Measurements from ENCODE around the gene MAP3K11.

- PRO-cap, 3 experiments: no peak in any of the 3 experiments
Observed at GRCh38 chr11:65490294-65490500, 34.7 kb upstream of the SCYL1 start.

DNA sequence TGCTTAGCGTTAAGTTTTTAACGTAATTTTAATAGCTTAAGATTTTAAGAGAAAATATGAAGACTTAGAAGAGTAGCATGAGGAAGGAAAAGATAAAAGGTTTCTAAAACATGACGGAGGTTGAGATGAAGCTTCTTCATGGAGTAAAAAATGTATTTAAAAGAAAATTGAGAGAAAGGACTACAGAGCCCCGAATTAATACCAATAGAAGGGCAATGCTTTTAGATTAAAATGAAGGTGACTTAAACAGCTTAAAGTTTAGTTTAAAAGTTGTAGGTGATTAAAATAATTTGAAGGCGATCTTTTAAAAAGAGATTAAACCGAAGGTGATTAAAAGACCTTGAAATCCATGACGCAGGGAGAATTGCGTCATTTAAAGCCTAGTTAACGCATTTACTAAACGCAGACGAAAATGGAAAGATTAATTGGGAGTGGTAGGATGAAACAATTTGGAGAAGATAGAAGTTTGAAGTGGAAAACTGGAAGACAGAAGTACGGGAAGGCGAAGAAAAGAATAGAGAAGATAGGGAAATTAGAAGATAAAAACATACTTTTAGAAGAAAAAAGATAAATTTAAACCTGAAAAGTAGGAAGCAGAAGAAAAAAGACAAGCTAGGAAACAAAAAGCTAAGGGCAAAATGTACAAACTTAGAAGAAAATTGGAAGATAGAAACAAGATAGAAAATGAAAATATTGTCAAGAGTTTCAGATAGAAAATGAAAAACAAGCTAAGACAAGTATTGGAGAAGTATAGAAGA, 25.5 kb upstream of the SCYL1 start:
- PRO-cap, 3 experiments: peak in 1 of 3 experiments; most common plus-strand start position 461 of the sequence (in 1); most common minus-strand start position 282 of the sequence (in 1)

DNA sequence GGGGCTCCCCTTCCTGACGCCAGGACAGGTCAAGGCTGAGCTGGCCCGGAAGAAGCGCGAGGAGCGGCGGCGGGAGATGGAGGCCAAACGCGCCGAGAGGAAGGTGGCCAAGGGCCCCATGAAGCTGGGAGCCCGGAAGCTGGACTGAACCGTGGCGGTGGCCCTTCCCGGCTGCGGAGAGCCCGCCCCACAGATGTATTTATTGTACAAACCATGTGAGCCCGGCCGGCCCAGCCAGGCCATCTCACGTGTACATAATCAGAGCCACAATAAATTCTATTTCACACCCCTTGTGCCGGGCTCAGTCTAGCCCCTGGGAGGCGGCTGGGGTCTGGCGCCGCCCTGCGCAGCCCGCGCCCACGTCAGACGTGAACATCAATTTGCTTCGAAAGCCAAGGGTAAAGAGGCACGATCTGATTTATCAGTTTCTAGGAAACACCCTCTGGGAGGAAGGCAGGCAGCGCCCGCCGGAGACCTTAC, 13.6 kb downstream of the SCYL1 start:
- PRO-cap, 3 experiments: no peak in any of the 3 experiments

- PRO-cap, 3 experiments: peak in 1 of 3 experiments; most common plus-strand start chr11:65541569 (in 1); most common minus-strand start chr11:65541726 (in 1)
Observed at GRCh38 chr11:65541351-65542052, 16.6 kb downstream of the SCYL1 start.

- PRO-cap, 3 experiments: no peak in any of the 3 experiments
Observed at GRCh38 chr11:65542900-65543673, 15.1 kb downstream of the LTBP3 start.

- PRO-cap, 3 experiments: no peak in any of the 3 experiments
Observed at GRCh38 chr11:65578550-65579332, 2.9 kb downstream of the EHBP1L1 start.

DNA sequence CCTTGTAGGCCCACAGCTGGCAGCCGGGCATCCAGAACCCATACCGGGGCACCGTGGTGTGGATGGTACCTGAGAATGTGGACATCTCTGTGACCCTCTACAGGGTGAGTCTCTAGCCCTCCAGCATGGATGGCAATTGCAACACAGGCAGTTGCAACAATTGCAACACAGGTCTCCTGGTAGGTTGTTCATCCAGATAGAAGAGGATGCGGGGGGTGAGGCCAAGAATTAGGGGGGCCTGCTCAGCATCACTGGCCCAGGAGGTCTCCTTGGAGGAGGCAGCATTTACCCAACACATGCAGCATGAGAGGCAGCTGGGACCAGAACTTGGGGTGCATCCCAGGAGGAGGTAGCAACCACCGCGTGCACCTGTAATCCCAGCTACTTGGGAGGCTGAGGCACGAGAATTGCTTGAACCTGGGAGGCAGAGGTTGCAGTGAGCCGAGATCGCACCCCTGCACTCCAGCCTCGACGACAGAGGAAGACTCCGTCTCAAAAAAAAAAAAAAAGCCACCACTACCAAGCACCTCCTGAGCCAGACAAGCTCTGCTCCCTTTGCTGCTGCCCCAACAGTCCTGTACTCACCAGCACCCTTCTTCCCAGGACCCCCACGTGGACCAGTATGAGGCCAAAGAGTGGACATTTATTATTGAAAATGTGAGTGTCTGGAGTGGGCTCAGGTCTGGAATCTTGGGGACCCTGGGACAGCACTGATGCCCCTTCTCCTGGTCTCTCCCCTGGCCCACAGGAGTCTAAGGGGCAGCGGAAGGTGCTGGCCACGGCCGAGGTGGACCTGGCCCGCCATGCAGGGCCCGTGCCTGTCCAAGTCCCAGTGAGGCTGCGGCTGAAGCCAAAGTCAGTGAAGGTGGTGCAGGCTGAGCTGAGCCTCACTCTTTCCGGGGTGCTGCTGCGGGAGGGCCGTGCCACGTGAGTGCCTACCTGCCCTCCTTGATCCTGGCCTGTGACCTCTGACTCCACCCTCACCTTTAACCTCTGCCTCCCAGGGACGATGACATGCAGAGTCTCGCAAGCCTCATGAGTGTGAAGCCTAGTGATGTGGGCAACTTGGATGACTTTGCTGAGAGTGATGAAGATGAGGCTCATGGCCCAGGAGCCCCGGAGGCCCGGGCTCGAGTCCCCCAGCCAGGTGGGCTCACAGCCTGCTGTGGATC, 3.9 kb downstream of the EHBP1L1 start:
- PRO-cap, 3 experiments: no peak in any of the 3 experiments

GRCh38 chr11:65606455-65607645, 7.2 kb downstream of the MAP3K11 start:
- PRO-cap, 3 experiments: peak in 1 of 3 experiments; most common minus-strand start chr11:65606965 (in 1)

GRCh38 chr11:65613630-65614546, at the start of gene MAP3K11:
MAP3K11 (minus strand) TSS chr11:65614221.
- PRO-cap, 3 experiments: peak in 3 of 3 experiments; most common plus-strand start chr11:65614335 (in 2); most common minus-strand start chr11:65614221 (in 2)

DNA sequence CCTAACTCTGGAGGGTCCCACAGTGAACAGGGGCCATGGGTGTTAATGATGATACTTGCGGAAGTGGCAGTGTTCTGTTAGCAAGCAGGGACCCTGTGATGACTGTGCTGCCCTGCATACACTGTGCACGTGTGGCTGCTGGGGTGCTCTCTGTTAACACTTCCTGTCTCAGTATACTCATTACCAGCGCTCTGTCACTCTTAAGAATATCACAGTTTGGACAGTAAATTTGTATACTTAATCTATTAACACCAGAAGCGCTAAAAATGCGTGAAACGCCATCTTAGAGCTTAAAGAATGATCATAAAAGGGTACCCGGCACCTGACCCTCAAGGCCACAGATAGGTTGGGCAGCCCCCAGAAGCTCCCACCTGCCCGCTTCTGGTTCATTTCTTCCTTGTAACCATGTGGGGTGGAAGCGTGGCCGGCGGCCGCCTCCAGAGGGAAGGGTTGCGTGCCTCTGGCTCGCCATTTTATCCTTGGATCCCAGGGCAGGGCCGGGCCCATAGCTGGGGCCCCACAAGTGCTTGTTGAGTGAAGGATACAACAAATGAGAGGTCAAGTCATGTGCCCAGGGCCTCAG, 5.7 kb downstream of the PCNX3 start:
- PRO-cap, 3 experiments: no peak in any of the 3 experiments

DNA sequence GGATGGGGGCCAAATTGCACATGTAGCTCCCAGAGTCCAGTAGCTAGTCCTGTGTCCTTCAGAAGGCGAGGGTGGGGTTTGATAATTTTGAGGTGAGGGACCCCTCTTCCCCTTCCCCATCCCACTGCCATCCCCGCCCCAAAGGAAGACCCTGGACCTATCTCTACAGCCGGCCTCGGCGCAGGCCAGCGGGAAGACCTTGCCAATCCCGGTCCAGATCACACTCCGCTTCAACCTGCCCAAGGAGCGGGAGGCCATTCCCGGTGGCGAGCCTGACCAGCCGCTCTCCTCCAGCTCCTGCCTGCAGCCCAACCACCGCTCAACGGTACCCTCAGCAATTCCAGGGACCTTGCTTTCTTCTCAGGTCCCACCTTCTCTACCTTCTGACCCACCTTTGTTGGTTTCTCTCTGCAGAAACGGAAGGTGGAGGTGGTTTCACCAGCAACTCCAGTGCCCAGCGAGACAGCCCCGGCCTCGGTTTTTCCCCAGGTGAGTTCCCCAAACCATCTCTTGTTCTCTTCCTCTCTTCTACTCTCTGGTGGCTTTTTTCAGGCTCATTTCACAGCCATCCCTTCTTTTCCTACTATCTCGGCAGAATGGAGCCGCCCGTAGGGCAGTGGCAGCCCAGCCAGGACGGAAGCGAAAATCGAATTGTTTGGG, 1.3 kb downstream of the KAT5 start:
- PRO-cap, 3 experiments: no peak in any of the 3 experiments

- PRO-cap, 3 experiments: no peak in any of the 3 experiments
Observed at GRCh38 chr11:65774087-65774587, 6.6 kb downstream of the AP5B1 start.

- PRO-cap, 3 experiments: no peak in any of the 3 experiments
Observed at GRCh38 chr11:65774588-65775256, 6.1 kb downstream of the AP5B1 start.

GRCh38 chr11:65776895-65777807, 3.6 kb downstream of the AP5B1 start:
- PRO-cap, 3 experiments: no peak in any of the 3 experiments

DNA sequence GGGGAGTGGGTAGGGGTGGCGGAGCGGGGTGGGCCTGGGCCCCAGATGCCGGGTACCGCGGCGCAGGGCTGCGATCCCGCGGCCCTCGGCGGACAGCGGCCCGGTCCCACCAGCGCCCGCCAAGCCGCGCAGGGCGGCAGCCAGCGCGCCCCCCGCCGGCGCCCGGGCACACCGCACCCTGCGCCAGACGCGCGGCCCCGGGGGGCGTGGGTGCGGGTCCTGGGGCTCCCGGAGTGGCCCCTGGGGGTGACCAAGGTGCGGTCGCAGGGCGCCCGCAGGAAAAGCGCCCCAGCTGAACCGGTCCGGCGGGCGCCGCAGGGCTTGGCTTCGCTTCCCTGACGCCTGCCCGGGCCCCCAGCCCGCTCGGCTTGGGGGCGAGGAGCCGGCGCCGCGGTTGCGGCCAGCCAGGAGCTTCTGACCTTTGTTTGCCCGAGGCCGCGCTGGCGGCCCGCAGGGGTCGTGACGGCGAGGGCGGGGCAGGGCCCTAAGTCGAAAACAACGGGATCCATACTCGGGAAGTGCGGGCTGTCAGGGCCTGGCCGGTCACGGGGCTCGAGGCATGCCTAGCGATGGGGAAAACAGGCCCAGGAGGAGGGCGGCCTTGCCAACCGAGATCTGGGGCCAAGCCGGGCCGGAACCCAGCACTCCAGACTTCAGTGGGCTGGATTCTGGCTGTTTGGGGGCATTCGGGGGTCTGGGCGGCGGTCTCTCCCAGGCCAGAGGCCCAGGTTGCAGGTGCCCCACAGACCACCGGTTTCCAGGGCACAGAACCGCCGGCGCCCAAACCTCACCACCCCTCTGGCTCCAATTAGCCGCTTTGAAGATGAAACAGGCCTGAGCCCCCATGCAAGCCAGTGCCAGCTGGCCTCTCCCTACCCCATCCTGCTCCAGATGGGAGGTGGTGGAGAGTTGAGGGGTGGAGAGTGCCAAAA, 647 bp upstream of the AP5B1 start:
- PRO-cap, 3 experiments: peak in 1 of 3 experiments; most common minus-strand start position 142 of the sequence (in 1)

DNA sequence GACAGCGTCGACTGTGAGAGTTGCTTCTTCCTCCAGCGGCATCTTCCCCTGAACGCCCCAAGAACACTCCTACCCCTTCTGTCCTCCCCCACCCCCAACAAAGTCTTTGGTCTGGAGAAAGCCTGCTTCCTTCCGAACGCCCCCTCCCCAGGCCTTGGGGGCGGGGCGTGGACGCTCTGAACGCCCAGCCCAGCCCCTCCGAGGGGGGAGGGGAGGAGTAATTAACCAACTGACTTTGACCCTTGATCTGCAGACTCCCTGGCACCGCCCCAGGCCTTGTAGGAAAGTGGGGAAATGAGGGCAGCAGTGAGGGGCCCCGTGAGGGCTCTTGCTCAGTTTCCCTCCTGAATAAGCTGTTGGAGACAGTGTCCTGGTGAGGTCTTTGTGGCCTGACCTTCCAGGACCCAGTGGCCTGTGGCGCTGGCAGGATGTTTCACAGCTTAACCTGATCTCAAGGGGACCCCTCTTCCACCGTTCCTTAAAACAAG, 1.5 kb downstream of the OVOL1 start:
- PRO-cap, 3 experiments: peak in 2 of 3 experiments; most common plus-strand start position 275 of the sequence (in 1); most common minus-strand start position 44 of the sequence (in 1)

GRCh38 chr11:65790423-65791219, 3.8 kb downstream of the OVOL1 start:
- PRO-cap, 3 experiments: no peak in any of the 3 experiments

DNA sequence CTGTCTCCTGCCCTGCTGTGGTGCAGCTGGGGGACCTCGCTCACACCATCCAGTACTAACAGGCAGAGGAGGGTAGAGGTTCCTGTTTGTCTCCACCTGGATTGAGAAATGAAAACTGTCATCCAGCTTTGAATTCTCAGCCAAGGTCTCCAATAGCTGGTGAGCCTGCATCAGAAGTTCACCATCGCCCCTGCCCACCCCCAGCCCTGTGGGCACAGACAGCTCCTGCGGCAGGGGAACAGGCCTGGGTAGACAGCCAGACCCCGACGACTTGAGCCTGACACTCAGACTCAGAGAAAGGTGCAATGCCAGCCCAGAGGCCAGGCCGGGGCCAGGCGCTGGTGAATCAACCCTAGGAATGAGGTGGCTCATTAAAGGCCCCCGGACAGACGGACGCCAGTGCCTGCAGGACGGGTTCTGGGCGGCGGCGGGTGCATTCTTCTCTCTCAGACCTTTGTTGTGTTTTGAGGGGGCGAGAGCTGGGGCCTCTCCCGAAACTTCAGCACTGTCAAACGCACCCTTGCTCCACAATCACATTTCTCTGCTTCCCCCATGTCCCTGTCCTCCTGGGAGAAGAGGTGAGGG, 5.5 kb downstream of the OVOL1 start:
- PRO-cap, 3 experiments: no peak in any of the 3 experiments

DNA sequence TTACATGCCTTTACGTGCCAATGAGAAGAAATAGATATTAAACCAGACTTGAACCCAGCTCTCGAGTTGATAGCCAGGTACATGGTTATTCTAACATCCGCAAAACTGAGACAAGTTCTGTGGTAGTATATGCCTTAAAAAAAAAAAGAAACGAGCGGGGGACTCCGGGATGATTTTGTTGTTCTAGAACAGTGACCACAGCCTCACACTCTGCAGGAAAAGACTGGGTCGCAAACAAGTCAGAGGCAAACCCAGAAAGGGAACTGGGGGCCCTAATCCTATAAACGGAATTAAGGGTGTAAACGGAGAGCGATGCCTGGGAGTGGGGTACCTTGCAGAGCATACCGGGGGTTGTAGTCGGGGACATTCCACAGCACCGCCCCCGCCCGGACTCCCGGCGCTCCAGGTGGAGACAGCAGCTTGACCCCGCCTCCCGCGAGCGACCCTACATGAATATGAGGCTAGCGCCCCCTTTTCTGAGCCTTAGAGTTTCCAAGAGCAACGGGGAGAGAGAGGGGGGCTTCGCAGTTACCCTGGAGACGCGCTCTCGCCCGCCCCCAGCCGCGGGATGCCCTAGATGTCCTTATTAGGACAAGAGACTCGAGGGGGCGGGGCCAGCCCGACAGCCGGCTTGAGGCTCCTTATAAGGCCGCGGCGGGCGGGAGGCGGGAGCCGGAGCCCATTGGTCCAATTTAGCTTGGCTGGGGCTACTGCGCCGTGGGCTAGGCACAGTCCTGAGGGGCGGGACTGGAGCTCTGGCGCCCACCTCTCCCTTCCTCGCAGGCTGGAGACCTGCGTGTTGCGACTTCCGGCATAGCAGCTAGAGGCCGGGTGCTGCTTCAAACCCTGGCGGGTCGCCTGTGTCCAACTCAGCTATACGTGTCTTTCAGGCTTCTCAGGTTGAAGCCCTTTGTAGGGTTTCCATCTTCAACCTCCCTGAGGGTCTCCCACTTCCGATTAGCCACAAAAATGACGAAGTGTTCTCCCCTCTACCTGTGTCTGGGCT, 1.0 kb upstream of the MUS81 start:
- PRO-cap, 3 experiments: peak in 3 of 3 experiments; most common plus-strand start position 814 of the sequence (in 3); most common minus-strand start position 570 of the sequence (in 3)

DNA sequence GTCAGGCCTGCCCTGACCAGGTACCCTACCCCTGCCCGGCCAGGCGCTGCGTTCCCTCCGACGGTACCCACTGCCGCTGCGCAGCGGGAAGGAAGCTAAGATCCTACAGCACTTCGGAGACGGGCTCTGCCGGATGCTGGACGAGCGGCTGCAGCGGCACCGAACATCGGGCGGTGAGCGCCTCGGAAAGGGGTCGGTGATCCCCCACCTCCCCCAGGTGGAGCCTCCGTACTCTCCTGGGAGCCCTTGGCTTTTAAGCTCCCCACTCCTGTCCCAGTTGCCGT, 639 bp downstream of the MUS81 start:
- PRO-cap, 3 experiments: no peak in any of the 3 experiments

Data from Metastatic Breast Carcinoma in the Ovary (tissue), 3 donors.